HGPS cell (cell line): ENCODE data around the gene DCXR.

DNA sequence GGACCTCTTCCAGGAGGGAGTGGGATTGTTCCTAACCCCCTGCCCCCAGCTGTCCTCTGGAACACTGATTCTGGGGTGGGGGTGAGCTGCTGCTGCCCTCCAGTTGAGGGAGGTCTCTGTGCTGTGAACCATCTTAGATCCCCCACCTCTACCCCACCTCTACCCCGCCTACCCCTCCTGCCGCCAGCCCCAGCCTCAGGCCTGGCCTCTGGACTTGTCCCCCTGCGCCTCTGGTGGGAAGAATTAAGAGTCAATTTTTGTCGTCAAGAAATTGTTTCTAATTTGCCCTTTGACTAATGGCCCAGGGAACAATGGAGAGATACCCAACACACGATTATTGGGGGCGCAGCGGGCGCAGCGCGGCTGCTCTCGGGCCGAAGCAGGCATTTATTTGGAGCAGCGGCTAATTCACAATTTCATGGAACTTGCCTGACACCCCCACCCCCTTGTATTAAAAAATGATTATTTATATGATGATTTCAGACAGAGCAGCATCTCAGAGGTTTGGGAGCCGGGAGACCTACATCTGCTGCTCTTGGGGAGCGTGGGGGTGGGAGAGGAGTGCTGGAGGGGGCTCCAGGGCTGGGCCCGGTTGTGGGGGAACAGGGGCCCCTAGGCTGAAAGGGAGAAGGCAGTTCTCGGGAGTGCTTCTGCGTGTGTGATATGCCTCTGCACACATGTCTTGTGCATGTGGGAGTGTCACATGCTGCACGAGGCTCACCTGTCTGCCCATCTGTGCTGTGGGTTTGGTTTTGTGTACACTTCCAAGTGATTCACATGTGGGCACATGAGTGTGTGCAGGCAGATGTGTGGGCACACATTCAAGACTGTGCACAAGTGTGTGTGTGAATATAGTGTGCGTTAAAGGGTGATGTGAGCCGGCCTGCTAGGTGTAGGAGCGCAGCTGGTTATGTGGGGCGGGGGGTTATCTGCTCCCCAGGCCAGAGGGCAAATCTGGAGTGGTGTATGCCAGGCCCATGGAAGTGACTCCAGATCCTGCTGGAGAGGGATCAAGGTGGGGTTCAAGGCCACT lies 4.2 kb upstream of the BAHCC1 start:
- RRBS: 84% methylated on average over 3 of the region's 23 CpGs

DNA sequence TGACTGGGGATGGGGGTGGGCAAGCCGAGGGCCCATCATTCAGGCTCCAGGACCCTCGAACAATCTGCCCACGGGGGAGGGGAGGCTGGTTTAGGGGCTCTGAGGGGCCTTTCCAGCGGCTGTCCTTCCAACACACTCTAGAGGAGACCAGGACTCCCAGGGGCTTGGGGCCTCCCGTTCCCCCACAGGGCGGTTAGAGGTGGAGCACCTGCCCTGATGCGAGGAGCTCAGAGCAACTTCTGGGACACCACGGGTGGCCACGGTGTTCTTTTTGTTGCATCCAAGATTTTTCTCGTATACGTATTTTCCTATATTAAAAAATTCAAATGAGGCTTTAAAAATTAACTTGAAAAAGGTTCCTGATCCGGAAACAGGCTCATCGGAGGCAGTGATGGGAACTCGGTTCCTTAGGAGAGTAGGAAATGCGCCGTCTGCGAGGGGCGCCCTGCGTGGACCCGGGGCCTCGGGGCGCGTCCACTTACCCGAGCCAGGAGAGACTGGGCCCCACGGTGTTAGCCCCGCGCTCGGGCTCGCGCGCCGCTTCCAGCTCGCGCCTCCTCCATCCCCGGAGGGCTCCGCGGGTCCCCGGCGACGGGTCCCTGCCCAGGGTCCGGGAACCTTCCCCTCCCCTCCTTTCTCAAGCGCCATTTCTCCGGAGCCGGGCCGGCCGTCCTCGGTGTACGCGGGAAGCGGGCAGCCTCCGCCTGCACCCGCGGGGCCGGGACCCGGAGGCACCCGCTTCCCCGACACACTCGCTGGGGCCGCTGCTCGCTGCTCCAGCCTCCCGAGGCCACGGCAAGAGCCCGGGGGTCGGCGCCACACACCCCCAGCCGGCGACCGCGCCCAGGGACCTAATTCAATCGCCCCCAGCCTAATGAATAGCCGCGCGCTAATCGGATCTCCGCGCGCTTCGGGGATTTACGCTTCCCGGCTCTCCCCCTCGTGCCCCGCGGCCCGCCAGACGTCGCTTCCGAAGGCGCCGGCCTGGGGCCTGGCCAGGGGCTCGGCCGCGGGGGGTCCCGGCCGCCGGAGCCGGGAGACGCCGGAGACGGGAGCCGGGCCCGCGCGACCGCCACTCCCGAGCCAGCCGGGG lies 2.3 kb upstream of the BAHCC1 start:
- RRBS: 3% methylated on average over 62 of the region's 106 CpGs

- RRBS: 1% methylated on average over 11 of the region's 68 CpGs
These were observed 1.3 kb upstream of the BAHCC1 start for GRCh38 chr17:81393675-81394599.

DNA sequence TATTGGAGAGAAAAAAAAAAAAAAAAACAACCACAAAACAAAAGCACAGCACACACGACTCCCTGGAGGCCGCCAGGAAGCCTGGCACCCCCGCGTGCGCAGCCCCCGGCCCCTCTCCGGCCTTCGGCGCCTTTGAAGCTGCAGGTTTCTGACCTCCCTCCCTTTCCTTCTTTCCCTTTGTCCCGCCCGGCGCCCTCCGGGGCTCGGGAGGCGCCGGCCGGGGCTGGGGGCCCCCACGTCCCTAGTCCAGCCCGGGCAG lies 2.1 kb downstream of the BAHCC1 start:
- RRBS: 3% methylated on average over 6 of the region's 19 CpGs

DNA sequence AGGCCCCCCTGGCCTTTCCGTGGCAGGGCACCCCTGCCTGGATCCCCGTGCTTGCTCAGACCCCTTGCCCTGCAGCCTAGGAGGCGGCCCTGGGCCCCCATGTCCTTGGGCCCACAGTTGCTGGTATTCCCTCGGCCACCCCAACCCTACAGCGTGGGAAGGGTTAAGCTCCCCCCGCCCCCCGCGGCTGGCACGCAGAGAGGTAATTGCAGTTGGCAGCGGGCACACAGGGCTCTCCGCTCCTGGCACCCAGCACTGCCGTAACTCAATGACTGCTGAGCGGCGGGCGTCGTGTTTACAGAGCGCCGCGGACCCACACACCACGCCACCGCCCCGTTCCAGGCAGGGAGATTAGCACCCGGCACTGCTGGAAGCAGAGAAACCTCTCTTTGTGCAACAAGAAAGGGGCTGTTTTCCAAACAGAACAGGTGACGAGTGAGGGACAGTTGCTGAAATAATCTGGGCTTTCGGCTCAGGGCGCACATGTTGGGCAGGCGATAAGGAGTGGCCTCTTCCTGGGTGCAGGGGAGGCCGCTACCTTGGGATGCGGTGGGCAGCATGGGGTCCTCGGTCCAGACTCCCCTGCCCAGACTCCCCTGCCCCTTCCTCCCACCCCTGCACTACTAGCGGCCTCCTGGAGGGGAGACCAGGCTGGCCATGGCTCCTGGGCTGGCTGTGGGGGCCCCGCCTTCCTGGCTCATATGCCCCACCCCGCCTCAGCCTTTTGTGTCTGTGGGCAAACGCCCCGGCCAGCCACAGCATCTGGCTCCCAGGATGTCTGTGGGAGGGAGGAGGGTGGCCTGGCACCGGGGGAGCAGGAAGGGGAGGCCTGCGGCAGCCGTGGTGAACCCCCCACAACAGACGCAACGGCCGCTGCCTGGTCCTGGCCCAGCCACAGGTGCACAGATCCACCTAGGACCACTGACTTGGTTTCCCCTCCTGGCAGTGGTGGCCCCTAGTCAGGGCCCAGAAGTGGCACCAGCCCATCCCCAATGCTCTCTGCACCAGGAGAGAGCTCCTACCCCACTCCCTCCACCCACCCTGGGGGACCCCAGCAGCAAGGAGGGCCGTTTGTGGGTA lies 32.6 kb downstream of the BAHCC1 start:
- RRBS: no CpG with 5 or more reads among the region's 42 CpGs

- RRBS: 74% methylated on average over 5 of the region's 20 CpGs
These were observed 32.2 kb downstream of the ACTG1 start for GRCh38 chr17:81480234-81481058.

- RRBS: no CpG with 5 or more reads among the region's 20 CpGs
These were observed 2.0 kb downstream of the FAAP100 start for GRCh38 chr17:81550150-81550648.

- RRBS: no CpG with 5 or more reads among the region's 16 CpGs
These were observed 3.8 kb upstream of the FAAP100 start for GRCh38 chr17:81555695-81556608.

- RRBS: 7% methylated on average over 39 of the region's 94 CpGs
These were observed 8.5 kb downstream of the PDE6G start for GRCh38 chr17:81647598-81648523.

- RRBS: no CpG with 5 or more reads among the region's 28 CpGs
These were observed 4.7 kb downstream of the PDE6G start for GRCh38 chr17:81651554-81652219.

- RRBS: 73% methylated on average over 5 of the region's 24 CpGs
These were observed 1.2 kb downstream of the OXLD1 start for GRCh38 chr17:81665166-81665738.

- RRBS: 3% methylated on average over 6 of the region's 35 CpGs
These were observed 267 bp downstream of the ARHGDIA start for GRCh38 chr17:81870956-81871184.

GRCh38 chr17:81959192-81959688 lies 1.7 kb downstream of the NOTUM start:
- RRBS: 11% methylated on average over 30 of the region's 40 CpGs

- RRBS: 53% methylated on average over 2 of the region's 12 CpGs
These were observed 2.6 kb downstream of the DCXR start for GRCh38 chr17:82034885-82035356.

- RRBS: 2% methylated on average over 32 of the region's 99 CpGs
These were observed at the start of gene DCXR for GRCh38 chr17:82037162-82038237. TSS of gene DCXR (minus strand) at chr17:82037697.

- RRBS: 92% methylated on average over 2 of the region's 36 CpGs
These were observed 4.0 kb downstream of the GPS1 start for GRCh38 chr17:82055255-82056467.

DNA sequence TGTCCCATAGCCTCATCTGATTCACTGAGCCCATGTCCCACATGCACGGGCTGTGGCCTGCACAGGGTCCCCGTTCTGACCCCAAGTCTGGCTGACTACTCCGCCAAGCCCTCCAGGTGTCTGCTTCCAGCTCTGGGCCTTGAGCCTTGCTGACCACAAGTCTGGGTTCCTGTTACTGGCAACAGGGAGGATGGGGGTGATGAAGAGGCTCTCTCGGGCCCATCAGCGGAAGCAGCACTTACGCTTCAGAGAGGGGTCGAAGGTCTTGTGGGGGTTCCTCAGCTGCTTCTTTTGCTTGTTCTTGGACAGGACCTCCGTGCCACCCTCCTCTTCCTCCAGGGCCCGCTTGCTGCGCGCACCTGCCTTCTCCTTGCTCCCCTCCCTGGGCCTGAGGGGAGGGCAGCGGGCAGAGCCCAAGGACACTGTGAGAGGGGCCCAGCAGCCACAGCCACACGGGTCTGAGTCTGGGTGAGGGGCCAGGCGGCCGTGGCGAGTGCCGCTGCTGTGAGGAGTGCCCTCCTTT lies 5.8 kb downstream of the DUS1L start:
- RRBS: no CpG with 5 or more reads among the region's 17 CpGs

DNA sequence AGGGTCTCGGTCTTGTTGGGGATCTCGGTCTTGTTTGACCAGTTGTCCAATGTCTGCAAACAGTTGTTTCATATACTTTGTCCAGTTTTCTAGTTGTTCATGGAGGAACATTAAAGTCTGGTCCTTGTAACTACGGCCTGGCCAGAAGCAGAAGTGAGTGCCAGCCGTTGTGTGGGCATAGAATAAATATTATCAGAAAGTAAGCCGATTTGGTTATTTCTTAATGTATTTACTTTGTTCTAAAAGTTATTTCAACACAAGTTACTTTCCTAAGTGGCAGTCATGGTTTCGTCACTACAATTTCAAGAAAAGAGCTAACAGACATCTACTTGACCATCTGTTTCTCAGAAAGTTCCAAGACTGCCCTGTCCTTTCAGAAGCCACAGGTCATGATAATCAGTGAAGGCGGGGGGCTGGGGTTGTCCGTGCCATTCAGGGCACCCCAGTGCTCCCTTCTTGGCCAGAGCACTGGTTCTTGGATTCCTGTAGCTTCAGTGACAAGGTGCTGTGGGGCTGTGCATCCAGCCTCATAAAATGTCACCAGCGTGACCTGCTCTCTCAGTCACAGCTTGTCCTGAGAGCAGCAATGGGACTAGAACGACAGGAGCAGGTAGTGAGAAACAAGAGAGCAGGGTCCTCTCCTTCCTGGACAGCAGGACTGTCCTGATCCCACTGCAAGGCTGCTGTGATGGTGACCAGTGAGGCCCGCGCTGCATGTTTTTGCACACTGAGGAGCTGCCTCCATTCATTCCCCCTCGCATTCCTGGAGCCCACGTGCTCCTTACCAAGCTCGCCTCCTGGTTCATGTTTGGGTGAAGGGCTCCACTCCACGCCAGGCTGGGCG lies 15.0 kb upstream of the FASN start:
- RRBS: no CpG with 5 or more reads among the region's 17 CpGs

DNA sequence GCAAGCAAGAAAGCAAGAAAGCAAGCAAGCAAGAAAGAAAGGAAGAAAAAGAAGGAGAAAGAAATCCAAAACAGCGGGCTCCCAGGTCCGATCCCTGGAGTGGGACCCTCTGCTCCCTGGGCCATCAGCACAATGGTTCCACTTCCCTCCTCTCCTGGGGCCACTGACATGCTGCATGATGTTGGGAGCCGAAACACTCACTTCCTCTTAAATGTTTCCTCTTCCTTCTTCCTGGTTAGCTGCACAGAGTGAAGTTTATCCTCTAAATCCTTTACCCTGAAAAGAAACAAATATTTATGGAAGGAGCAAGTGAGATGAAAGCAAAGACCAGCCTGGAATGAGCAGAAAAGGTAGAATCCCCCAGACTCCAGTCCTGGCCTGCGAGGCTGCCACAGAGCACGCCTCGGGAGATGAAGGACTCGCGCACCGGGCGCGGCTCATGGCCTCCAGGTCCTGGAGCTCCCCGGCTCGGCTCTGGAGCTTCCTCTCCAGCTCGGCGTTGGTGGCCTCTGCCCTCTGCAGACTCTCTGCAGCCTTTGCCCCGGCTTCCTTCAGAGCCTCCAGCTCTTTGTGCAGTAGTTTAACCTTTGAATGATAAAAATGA lies 19.0 kb downstream of the CCDC57 start:
- RRBS: 96% methylated on average over 7 of the region's 16 CpGs

DNA sequence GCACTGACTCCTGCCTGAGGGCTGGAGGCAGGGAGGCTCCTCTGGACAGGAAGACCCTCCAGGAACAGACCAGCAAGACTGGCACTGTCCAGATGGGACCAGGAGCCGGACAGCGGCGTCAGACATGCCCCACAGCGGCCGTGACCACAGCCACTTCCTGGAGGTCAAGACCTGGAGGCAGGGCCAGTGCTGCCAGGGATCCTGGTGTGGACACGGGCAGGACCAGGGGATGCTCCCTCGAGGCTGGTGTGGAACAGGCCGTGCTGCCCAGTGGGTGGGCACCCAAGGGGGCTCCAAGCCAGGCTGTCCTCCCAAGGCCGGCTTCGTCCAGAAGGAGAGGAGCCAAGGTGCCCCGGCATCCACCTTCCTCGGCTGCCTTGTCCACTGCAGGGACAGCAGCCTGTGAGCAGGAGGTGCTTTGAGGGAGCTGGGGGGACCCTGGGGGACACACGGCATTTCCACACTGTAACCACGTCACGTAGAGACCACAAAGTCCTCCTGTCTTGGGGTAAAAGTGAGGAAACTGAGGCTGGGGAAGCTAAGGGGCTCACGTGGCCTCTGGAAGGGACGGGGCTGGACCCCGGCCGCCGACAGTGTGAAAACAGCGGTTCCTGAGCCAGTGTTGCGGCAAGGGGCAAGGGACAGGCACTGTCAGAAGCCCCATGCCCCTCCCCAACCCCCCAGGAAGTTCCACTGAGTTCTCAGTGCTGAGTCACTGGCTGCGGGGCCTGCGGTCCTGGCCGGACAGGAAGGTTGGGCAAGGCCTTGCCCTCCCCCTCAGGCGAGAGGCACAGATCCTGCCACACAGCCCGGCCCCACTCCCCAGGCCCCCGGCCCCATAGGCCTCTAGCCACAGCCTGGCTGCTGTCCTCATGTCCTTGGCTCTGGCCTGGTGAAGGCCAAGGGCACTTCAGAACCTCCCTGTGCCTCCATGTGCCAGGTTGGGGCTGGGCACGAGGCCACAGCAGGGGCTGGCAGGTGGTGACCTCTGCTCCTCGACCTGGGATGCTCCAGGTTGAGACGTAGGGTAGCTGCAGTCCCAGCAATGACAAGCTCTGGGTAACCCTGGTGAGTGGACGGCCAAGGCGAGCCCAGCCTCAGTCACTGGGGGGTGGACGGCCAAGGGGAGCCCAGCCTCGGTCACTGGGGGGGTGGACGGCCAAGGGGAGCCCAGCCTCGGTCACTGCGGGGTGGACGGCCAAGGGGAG lies 4.9 kb upstream of the CCDC57 start:
- RRBS: 46% methylated on average over 5 of the region's 39 CpGs